ENCODE data around the genes PGM3 and MRAP2.

- PRO-cap: no peak
Measured at GRCh38 chr6:82066989-82067533, 180.5 kb downstream of the IBTK start.

DNA sequence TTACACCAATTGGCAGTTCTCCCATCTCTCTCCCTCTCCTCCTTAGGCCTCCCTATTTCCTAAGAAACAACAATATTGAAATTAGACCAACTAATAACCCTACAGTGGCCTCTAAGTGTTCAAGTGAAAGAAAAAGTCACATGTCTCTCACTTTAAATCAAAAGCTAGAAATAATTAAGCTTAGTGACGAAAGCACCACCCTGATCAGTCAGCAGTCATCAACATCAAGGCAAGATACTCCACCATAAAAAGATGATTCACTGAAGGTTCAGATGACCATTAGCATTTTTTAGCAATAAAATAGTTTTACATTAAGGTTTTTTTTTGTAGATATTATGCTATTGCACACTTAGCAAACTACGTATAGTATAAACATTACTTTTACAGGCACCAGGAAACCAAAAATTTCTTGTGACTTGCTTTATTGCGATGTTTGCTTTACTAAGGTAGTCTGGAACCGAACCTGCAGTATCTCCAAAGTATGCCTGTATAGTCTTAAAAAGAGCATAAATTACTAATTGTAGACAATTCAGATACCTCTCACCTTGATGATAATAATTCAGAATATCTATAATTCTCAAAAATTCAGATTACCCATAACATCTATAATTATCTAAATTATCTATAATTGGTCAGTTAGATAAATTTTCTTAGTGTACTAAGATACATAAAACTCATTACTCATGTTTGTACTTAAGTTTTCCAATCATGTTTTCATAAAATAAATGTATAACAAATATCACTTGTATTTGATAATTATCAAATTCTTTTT is 61.2 kb downstream of the IBTK start:
- PRO-cap: no peak

- PRO-cap: no peak
Measured at GRCh38 chr6:82199508-82200418, 47.8 kb downstream of the IBTK start.

DNA sequence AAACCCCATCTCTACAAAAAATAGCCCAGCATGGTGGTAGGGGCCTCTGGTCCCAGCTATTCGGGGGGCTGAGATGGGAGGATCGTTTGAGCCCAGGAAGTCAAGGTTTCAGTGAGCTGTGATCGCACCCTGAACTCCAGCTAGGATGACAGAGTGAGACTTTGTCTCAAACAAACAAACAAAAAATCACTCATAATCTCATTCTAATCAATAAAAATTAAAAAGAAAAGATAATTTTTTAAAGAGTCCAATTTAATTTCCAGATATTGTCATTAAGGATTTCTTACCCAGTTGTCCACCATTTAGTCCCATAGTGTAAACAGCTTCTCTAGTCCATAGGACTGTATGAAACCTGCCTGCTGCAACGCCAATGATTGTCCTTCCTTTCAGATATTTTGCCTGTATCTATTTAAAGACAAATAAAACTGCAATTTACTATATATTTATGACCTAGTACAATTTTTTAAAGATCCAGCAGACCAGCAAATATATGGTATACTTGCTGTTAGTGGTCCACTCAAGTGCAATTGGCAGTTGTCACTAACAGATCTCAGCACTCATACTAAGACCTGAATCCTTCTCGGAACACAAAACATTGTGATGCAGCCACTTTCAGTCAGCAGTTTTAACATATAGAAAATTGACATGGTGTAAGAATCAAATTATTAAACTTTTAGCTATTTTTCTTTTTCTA is 23.6 kb downstream of the IBTK start:
- PRO-cap: no peak

DNA sequence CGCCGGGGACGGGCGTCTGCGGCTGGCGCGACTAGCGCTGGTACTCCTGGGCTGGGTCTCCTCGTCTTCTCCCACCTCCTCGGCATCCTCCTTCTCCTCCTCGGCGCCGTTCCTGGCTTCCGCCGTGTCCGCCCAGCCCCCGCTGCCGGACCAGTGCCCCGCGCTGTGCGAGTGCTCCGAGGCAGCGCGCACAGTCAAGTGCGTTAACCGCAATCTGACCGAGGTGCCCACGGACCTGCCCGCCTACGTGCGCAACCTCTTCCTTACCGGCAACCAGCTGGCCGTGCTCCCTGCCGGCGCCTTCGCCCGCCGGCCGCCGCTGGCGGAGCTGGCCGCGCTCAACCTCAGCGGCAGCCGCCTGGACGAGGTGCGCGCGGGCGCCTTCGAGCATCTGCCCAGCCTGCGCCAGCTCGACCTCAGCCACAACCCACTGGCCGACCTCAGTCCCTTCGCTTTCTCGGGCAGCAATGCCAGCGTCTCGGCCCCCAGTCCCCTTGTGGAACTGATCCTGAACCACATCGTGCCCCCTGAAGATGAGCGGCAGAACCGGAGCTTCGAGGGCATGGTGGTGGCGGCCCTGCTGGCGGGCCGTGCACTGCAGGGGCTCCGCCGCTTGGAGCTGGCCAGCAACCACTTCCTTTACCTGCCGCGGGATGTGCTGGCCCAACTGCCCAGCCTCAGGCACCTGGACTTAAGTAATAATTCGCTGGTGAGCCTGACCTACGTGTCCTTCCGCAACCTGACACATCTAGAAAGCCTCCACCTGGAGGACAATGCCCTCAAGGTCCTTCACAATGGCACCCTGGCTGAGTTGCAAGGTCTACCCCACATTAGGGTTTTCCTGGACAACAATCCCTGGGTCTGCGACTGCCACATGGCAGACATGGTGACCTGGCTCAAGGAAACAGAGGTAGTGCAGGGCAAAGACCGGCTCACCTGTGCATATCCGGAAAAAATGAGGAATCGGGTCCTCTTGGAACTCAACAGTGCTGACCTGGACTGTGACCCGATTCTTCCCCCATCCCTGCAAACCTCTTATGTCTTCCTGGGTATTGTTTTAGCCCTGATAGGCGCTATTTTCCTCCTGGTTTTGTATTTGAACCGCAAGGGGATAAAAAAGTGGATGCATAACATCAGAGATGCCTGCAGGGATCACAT is 1.8 kb downstream of the TPBG start:
- PRO-cap: unidirectional peak, minus-strand start at position 196 of the sequence

GRCh38 chr6:83085121-83085980 is 17.9 kb downstream of the DOP1A start:
- PRO-cap: no peak

DNA sequence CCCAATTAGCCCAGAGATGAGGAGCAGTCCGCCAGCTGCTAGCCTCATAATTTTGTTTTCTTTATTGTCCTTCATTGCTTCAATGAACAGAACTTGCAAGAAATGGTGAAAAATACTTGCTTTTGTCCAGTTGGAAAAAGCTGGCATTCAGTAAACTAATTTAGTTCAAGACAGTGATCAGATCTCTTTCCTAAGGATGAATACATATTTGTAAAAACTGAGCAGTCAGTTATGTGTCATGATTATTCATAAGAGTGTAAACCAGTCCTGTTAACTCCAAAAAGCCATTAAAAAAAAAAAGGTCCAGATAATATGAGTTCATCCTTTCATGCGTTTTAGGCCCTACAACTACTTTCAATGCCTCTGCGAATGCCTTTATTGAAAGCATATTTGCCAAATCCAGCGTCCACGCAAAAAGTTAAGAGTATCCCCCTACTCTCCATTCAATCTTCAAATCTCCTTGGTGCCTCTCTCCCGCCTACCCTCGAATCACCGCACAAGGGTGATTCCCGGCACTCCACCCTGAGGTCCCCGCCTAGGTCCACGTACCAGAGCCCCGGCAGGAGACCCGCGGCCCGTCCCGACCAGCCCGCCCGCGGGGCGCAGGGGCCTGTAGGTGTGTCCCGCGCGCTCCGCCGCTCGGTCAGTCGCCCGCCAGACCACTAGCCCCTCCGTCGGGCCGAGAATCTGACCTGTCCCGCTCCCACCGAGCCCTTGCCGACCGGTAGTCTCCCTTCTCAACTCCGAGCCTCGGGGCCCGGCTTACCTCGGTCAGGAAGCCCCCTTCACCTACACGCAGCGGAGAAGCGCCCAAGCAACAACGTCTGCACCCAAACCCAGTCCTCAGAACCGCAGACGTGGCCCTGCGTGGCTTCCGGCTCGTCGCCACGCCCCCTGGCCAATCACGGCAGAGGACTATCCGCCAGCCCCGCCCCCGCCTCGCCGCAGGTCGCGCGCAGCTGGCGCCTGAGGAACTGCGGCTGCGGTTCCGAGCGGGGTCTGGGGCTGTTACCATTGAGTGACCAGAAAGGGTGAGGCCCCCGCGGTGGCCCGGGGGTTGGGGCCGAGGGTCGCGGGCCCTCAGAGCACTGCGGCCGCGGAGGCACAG is at the start of gene PGM3:
TSS of gene PGM3 (minus strand) at position 853 of the 1,108 bp plus-strand sequence.
- PRO-cap: bidirectional peak, plus-strand start at position 958 of the sequence, minus-strand start at position 845 of the sequence

DNA sequence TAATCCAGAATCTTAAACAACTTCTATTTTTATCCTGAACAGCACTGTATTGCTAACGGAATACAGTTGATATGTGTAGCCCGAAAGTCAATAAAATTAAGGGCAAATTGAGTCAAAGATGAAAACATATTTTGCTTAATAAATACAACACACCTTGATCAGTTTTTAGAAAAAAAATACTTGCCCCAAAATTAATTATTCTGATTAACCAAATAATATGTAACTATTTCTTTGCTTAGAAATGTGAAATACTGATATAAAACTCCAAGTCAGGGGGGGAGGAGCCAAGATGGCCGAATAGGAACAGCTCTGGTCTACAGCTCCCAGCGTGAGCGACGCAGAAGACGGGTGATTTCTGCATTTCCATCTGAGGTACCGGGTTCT is 97.2 kb downstream of the ME1 start:
- PRO-cap: no peak

- PRO-cap: no peak
Measured at GRCh38 chr6:84033487-84033993, at the start of gene MRAP2. TSS of gene MRAP2 (plus strand) at chr6:84033772.

DNA sequence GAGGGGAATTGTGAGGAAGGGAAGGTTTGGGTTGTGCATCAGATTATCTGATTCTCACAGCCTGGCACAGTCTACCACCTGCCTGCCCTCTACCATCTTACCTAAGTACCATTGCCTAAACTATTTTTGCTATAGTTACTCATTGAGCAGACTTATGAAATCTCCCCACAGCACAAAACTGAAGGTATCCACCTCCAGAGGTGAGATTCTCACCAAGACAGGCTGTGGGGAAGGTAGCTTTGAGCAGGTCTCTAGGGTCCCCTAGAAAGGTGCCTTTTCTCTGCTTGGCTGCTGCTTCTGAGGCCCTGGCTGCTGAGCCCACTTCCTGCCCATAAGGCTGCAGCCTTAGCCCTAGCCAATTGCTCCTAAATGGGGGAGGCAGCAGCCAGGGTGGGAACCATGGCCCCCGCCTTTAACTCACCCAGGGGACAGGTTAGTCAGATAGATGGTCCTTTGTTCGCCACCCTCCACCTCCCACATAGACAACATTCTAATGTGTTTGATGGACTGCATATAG is 3.6 kb downstream of the NT5E start:
- PRO-cap: no peak

DNA sequence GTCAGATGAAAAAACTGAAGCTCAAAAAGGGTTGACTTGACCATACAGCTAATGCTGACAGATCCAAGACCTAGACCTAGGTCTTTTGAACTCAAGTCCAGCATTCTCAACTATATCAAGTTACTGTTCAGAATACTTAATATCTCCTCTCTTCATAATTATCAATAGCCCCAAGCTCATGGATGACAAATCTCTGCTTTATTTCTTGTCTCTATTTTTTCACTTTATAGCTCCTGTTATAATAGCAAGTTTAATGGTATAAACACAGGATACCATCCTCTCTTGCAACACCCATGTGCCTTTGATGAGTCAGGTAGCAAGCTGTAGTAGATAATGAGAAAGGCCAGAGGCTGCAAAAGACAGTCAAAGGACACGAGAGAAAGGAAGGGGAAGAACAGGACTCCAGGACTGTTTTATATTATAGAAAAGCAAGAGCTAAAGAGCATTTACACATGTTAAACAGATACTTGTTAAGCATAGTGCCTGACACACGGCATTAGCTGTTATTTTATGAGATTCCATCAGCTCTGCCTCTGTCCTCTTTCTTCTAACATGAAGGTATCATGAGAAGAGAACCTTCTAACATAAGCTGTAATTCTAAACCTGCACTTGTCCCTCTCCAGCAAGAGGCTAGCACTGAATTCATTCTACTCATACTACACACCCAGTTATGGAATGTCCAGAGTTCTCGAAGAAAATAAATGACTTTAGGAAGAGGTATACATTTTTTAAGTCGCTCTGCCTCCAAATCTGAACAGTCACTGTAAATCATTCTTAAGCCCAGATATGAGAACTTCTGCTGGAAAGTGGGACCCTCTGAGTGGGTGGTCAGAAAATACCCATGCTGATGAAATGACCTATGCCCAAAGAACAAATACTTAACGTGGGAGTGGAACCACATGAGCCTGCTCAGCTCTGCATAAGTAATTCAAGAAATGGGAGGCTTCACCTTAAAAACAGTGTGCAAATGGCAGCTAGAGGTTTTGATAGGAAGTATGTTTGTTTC is 44.9 kb downstream of the NT5E start:
- PRO-cap: no peak

GRCh38 chr6:85639334-85639933 is 3.3 kb downstream of the SYNCRIP start:
- PRO-cap: no peak

- PRO-cap: no peak
Measured at GRCh38 chr6:86026877-86027260, 384.2 kb upstream of the SYNCRIP start.

GRCh38 chr6:87260210-87260794 is 62.1 kb upstream of the SMIM8 start:
- PRO-cap: no peak

DNA sequence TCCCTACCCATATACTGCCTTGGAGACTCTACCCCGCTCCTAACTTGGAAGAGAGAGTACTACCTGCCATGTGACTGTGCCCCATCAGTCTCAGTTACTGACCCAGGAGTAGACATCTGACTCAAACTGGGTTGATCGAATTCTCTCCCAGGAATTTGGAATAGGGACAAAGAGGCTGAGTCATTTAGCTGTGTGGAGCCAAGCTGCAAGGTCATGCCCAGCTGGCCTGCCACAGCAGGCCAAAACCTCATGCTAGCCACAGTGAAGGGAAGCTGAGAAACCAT is 21.1 kb upstream of the AKIRIN2 start:
- PRO-cap: no peak

GRCh38 chr6:87731682-87732239 is 29.7 kb upstream of the AKIRIN2 start:
- PRO-cap: no peak

- PRO-cap: no peak
Measured at GRCh38 chr6:87825630-87826102, 123.6 kb upstream of the AKIRIN2 start.

- PRO-cap: no peak
Measured at GRCh38 chr6:88141472-88142420, 24.4 kb downstream of the CNR1 start.

DNA sequence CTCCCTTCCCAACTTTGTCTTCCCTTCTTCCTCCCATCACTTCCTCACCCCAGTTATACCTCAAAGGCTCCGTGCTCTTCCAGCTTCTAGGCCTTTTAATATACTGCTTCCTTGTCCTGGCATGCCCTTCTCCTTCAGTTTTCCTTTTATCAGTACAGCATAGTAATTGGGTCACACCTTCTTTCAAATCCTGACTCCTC is 55.0 kb upstream of the PNRC1 start:
- PRO-cap: no peak

DNA sequence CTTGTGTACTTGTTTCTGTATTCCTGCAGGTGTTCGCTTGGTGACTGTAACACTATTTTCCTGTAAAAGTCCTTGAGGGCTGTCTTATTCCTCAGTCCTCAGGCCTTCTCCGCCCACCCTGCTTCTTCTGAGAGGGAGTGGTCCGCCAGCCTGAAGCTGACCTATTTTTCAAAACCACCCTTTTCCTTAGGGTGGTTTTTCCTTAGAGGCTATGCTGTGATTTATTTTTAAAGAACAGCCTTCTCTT is 35.9 kb upstream of the PNRC1 start:
- PRO-cap: no peak